ENCODE data around the genes ZKSCAN8 and ZSCAN9.

DNA sequence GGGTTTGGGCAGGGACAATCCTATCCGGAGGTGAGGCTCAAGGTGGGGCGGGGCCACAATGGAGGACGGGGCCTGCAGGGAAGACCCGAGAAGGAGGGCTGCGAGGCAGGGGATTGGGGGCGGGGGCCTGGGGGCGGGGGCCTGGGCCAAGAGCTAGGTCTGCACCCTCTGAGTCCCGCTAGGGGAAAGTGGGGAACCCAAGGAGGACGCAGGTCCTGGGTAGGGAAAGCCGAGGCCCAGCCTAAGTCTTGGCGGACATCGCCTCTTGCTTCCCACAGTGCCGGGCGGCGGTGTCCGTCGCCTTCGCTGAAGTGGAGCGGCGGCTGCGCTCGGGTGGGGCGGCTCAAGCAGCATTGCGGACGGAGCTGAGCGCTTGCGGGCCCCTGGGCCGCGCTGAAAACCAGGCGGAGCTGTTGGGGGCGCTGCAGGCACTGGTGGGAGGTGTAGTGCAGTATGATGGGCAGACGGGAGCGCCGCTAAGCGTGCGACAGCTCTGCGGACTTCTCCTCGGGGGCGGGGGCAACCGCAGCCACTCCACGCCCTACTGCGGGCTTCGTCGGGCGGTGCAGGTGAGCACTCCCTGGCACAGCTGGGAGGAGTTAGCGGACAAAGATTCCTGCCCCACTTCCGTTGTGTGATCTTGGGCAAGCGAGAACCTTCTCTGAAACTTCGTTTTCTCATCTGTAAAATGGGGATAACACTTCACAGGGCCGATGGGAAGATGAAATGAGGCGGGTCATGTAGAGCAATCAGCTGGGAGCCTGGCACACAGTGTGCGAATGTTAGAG lies 4.2 kb downstream of the PRSS16 start:
- PRO-cap: no peak
- RAMPAGE, long total RNA, 4 experiments: no peak in any of the 4 experiments

DNA sequence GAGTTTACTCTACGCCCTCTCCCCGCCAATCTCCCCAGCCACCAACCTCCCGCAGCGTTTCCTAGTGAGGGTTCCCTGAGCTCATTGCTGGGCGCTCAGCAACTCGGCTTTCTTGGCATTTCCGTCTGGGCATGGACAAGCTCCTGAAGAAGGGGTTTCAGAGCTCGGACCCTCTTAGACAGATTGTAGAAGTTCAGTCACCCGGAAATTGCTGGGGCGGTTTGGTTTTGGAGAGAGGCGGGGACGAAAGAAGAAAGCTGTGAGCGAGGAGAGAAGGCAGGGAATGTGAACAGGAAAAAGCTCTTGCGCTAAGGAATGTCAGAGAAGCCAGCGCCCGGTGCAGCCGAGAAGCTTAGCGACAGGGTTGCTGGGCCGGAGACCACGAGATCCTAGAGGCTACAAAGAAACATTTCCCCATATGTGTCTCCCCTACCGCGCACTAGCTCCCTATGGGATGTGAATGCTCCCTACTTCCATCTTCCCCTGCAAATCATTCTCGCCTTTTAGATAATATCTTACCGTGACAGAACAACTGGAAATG lies 15.9 kb downstream of the POM121L2 start:
- PRO-cap: no peak
- RAMPAGE, long total RNA, 4 experiments: no peak in any of the 4 experiments

GRCh38 chr6:27298121-27298602 lies 13.9 kb downstream of the POM121L2 start:
- PRO-cap: no peak
- RAMPAGE, long total RNA, 4 experiments: no peak in any of the 4 experiments

DNA sequence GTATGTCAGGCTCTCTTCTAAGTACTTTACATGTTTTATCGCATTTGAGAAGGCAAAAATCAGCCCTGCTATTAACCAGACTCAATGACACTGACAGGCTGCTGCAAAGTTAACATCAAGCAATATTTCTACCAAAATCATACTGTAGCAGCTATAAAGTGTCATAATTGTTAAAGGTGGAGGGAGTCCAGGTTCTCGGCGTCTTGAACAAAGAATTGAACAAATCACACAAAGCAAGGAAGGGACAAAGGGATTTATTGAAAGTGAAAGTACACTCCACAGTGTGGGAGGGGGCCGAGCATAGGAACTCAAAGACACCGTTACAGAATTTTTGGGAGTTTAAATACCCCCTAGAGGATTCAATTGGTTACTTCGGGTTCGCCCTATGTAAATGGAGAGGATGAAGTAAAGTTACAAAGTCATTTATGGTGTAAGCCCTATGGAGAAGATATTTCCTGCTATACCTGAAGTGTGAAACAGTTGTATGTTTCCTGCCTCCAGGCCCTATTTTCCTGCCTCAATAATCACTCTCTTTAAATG lies 12.9 kb upstream of the ZNF391 start:
- PRO-cap: no peak
- RAMPAGE, long total RNA, 4 experiments: no peak in any of the 4 experiments

DNA sequence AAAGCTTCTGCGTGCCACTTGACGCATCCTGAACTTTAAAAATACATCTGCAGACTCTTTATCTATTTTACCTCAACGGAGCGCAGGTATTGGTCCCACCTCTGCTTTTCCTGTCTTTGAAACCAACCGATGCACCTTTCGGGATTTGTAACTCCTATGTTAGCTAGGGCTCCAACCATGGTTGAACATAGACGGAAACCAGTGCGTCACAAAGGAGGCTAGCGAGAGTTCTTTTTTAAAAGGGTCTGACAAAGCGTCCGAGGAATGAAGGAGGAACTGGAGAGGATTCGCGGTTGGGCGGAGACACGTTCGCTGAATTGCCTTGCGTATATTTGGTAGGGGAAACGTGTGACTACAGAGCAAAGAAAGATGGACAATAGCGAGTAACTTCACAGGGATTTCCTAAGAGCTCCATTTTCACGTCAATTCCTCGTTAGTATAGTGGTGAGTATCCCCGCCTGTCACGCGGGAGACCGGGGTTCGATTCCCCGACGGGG lies 6.4 kb upstream of the ZNF184 start:
- PRO-cap: no peak
- RAMPAGE, long total RNA, 4 experiments: no peak in any of the 4 experiments

GRCh38 chr6:27479851-27480250 lies 6.9 kb upstream of the ZNF184 start:
- PRO-cap: no peak
- RAMPAGE, long total RNA, 4 experiments: no peak in any of the 4 experiments

GRCh38 chr6:27650806-27651150 lies 157.0 kb downstream of the H2BC13 start:
- PRO-cap: no peak
- RAMPAGE, long total RNA, 4 experiments: no peak in any of the 4 experiments

DNA sequence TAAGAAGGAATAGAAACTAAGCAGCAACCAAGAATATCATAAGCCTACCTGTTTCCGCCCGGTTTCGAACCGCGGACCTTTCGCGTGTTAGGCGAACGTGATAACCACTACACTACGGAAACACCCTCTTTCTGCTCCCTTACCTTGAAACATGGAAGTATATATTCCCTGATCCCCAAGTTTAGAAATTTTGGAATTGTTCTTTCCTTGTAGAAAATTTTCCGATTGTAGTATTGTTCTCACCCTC lies 126.7 kb downstream of the H2BC13 start:
- PRO-cap: no peak
- RAMPAGE, long total RNA, 4 experiments: no peak in any of the 4 experiments

DNA sequence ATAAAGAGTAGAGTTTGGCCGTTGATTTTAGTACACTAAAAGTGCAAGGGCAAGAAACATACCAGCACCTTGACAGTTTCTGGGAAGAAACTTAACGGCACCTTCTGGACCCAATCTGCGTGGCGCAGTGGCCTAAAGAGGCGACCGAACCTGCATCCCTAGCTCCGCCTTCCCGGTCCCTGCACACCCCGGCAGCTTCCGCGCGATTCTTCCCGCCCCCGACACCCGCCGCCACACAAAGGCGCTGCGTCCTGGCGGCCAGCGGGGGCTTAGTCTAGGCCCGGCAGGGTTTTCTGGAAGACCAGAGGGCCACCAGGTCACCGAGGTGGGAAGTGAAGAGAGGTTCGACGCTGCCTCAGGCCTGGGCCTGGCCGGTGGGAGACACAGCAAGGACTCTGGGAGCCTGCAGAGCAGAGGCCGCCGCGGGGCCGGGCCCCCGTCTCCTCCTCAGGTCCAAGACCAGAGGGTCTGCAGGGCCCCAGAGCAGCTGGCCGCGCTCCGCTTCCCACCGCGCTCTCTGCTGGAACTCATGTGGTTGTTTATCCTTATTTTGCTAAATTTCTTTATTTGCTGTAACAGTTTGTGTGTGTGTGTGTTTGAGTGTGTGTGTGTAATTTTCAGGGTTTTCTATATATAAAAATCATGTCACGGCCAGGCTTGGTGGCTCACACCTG lies 50.4 kb downstream of the H2BC13 start:
- PRO-cap: no peak
- RAMPAGE, long total RNA, 4 experiments: no peak in any of the 4 experiments

GRCh38 chr6:27808769-27809276 lies 850 bp downstream of the H2AC13 start:
- PRO-cap: no peak
- RAMPAGE, long total RNA, 4 experiments: no peak in any of the 4 experiments

- PRO-cap: no peak
- RAMPAGE, long total RNA, 4 experiments: no peak in any of the 4 experiments
Measured at GRCh38 chr6:27810137-27811411, 723 bp downstream of the H3C10 start.

DNA sequence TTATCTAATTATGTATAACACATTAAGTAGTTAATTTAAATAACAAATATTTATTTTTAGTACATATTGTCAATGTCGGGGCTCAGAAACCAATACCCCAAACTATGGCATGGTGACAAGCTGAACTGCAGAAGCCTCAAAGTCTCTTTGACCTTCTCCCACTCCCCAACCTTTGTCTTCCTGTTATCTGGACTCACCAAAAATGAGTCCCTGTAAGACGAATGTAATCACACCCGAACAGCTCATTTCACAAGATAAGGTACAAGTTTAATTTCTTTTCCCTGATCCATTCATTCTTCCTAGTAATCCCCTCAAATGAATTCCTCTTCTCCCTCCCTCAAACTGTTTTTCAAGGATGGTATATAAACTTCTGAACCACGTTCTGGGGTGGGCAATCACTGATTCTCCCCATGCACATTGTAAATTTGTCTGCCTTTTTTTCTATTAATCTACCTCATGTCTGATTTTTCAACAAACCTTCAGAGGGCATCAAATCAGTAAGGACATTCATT lies 3.3 kb downstream of the H2AC15 start:
- PRO-cap: no peak
- RAMPAGE, long total RNA, 4 experiments: no peak in any of the 4 experiments

- PRO-cap: no peak
- RAMPAGE, long total RNA, 4 experiments: start-site peak on the plus strand in 3 of 4 experiments, at chr6:28141843-28142029 at its widest, 47 to 102 reads per replicate
Measured at GRCh38 chr6:28141298-28142631, at the start of gene ZKSCAN8. ZKSCAN8 (plus strand) TSS chr6:28141883.

DNA sequence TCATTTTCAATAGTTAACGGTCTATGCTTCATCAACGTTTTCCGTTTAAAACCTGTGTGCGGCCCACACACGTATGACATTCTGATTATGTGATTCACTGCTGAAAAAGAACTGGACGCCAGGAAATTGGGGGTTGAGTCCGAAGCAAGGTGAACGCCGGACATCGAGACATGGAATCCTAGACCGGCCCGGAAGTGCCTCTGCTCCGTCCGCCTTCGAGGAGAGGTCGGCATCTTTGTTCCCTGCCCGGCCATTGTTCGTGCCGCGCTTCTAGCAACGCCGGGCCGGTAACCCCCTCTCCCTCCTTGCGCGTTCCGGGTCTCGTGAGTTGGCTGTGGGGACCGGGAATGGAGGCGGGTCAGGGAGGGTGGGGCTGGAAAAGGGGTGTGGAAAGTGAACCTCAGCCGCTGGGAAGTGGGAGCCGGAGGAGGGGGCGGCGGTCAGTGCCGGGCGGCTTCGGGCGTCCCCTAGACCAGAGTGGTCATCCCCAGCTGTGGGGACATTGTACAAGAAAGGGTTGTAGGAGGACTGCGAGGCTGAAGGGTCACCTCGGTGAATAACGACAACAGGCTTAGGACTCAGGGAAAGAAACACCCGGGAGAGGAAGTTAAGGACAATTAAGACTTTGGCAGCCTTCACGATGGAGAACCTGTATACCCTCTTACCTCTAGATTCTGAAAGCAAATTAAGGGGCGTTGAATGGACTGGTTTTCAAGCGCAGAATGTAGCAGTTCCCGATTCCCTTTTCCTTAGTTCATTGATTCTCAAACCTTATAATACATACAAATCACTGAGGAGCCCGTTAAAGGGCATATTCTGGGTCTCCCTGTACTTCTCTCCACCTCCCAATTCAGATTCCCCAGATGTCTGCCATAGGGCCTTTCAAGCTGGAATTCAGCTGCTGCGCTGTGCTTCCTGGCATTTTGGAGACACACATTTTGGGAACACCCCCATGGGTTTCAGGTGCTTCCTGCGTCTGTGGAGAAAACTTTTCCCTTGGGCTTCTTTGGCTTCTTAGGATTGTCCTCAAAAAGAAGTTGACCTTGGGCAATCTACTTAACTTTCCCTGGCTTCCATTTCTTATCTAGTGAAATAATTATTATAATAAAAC lies at the start of gene ZSCAN9:
ZSCAN9 (plus strand) TSS at position 232 of the 1,111 bp plus-strand sequence.
- PRO-cap: no peak
- RAMPAGE, long total RNA, 4 experiments: start-site peak on the plus strand in 3 of 4 experiments, centred at positions 235 to 244 of the sequence, 10 to 27 reads per replicate

- PRO-cap: no peak
- RAMPAGE, long total RNA, 4 experiments: no peak in any of the 4 experiments
Measured at GRCh38 chr6:28647918-28649070, 61.2 kb upstream of the SCAND3 start.

GRCh38 chr6:28742753-28743762 lies 156.0 kb upstream of the SCAND3 start:
- PRO-cap: no peak
- RAMPAGE, long total RNA, 4 experiments: no peak in any of the 4 experiments

DNA sequence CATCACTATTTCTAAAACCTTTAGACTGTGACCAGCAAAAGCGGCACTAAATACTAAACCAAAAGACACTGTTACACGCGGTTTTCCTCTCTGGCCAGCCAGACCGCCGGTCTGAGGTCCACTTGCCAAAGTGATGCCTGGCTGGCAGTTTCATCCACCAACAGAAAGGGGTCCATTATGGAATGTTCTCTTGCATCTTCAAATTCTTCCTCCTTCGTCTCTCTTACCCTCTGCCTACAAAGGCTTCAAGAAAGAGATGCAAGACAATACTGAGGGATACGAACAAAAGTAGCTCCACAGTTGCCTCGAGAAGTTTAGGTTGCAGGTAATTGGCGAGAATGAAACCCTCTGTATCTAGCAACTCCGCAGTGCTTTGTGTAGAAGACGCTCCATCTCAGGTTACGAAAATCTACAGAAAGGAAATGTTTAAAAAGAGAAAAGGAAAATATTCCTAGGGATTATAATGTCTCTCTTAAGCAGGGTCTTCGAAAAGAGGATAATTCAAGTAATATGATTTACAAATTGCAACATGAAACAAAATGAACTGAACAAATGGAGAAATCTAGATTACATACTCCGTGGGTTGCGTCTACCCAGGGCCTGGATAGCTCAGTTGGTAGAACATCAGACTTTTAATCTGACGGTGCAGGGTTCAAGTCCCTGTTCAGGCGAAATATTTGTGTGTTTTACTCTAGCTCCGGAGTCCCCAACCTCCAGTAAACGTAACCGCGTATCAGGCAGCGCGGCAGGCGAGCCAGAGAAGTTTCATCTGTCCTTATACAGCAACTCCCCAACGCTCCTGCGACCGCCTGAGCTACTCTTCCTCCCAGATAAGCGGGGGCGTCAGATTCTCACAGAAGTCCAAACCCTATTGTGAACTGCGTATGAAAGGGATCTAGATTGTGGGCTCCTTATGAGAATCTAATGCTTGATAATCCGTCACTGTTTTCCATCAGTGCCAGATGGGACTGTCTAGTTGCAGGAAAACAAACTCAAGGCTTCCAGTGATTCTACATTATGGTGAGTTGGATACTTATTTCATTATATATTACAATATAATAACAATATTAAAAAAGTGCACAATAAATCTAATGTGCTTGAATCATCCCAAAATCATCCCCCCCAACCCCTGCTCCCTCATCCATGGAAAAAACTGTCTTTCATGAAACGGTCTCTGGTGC lies 160.4 kb upstream of the SCAND3 start:
- PRO-cap: no peak
- RAMPAGE, long total RNA, 4 experiments: no peak in any of the 4 experiments

DNA sequence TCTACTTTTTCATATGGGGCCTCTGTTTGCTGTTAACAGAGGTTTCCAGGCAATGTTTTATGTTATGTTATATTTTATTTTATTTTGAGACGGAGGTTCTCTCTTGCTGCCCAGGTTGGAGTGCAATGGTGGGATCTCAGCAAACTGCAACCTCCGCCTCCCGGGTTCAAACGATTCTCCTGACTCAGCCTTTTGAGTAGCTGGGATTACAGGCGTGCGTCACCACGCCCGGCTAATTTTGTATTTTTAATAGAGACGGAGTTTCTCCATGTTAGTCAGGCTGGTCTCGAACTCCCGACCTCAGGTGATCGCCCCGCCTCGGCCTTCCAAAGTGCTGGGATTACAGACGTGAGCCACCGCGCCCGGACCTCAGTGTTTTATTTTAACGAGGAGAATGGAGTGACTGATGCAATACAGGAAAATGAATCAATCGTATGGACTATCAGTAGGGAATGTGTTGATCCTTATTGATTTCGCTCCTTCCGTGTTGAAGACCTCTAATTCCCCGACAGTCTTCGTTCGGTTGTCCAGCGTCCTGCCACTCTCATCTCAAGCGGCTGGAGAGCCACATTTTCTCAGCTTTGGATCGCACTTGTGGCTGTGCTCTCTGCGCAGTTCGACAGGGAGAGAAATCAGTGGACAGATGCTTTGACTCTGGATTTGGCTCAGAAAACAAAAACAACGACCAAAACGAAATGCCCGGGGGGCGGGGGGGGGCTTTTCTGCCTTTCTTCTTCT lies 166.3 kb downstream of the TRIM27 start:
- PRO-cap: no peak
- RAMPAGE, long total RNA, 4 experiments: no peak in any of the 4 experiments

- PRO-cap: no peak
- RAMPAGE, long total RNA, 4 experiments: no peak in any of the 4 experiments
Measured at GRCh38 chr6:28802362-28803158, 121.2 kb downstream of the TRIM27 start.

DNA sequence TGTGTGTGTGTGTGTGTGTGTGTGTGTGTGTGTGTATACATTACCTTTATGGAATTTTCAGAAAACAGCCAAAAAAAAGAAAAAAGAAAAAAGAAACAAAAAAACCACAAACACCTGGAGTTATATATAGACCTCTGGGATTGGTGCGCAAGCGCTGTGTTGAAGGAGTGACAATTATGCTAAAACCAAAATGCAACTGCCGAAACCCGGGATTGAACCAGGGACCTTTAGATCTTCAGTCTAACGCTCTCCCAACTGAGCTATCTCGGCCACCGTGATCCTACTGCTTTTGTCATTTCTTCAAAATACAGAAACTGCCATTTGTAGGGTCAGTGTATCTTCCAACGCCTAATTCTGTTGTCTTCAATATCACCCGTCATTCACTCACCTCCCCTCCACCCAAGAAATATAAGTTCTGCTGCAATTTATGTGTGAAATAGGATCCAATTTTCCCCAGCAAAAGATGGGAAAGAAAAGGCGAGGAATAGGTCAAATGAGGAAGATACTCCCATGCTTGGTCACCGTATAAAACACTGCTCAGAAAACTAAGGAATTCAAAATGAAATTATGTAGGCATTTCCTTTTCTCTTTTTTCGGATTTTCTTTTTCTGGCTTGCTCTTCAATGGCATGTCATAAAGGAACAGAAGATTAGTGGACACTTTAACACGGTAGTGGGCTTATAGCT lies 116.0 kb downstream of the TRIM27 start:
- PRO-cap: no peak
- RAMPAGE, long total RNA, 4 experiments: no peak in any of the 4 experiments